Neural crest cell (in vitro differentiated cells): Measurements from ENCODE around the gene TUBB2B.

DNA sequence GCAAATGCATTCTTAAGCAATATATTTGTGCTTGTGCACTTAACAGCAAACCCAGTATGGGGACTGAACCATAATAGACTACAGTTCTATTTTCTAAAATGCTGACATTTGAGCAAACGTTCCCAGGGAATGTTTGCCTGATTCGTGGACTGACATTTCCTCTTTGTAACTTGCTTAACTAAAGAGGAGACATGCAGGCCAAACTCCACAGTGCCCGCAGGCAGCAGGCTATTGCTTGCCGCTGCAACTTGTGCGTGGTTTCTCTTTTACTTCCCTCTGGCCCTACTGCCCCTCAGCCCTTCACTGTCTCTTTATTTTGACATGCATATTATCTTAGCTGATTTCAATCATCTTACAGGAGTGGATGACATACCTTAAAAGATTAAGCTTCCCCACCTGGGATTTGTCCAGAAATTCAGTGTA is 141.5 kb downstream of the GMDS start:
- PRO-cap = no peak

GRCh38 chr6:2259090-2259433 is 13.7 kb upstream of the GMDS start:
- PRO-cap = no peak

GRCh38 chr6:2299081-2300035 is 54.0 kb upstream of the GMDS start:
- PRO-cap = no peak

GRCh38 chr6:2365854-2366565 is 120.6 kb upstream of the GMDS start:
- PRO-cap = no peak

GRCh38 chr6:2377848-2378372 is 132.5 kb upstream of the GMDS start:
- PRO-cap = no peak

- PRO-cap = no peak
These were observed 67.9 kb downstream of the MYLK4 start for GRCh38 chr6:2682804-2683328.

- PRO-cap = no peak
These were observed 11.3 kb upstream of the SERPINB1 start for GRCh38 chr6:2853071-2853352.

- PRO-cap = no peak
These were observed 24.5 kb upstream of the SERPINB1 start for GRCh38 chr6:2865983-2866815.

DNA sequence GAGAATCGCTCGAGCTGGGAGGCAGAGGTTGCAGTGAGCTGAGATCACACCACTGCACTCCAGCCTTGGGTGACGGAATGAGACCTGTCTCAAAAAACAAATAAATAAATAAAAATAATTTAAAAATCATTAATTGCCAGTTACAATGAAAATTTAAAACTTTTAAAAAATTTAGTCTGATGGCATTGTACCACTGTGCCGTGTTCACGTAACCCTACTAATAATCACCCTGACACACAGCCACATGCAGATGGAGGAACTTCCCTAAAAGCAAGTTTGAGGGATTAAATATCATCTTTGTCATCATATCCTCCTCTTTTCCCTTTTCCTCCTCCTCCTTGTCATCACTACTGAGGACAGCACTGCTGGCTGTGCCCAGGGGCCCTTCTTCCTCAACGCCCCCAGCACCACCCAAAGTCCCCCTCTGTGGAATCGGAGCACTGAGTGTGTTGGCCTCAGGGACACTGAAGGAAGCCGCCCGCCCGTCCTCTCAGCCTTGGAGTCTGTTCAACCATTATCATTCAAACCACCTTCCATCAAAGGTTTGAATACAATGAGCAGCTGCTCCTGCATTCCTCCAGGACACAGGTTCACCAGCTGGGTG is 23.0 kb downstream of the NQO2 start:
- PRO-cap = no peak

DNA sequence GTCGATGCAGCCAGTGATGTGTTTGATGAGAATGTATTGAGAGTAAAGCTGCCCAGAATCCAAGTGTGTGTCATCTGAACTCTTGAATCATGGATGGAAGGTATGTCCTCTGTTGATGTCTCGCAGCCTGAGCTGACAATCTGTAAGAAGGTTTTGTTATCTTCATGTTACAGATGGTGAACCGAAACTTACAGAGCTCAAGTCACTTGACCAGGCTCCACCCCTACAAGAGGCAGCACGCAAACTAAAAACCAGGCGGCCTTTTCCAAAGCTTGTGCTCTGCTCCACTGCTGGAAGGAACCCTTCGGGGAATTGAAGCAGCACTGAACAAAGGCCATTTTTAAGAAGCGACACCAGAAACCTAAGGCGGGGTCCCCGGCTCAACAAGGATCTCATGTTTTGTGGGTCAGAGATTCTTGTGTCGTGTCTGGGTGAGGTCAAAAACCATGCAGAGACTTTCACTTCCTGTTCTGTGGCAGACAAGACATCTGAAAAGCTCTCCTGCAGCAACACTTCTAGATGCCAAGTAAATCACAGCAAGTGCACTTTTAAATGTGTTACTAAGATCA is 27.2 kb downstream of the NQO2 start:
- PRO-cap = no peak

- PRO-cap = unidirectional peak, minus-strand start at chr6:3166267; unidirectional peak, minus-strand start at chr6:3166430
These were observed 8.9 kb upstream of the TUBB2A start for GRCh38 chr6:3165965-3166890.

- PRO-cap = bidirectional peak, plus-strand start at chr6:3227943, minus-strand start at chr6:3227653
These were observed at the start of gene TUBB2B for GRCh38 chr6:3227477-3228220. Gene TUBB2B, minus strand, starts transcription at chr6:3227653.

GRCh38 chr6:3291771-3292416 is 33.1 kb downstream of the PSMG4 start:
- PRO-cap = no peak

- PRO-cap = no peak
These were observed 87.2 kb downstream of the PSMG4 start for GRCh38 chr6:3345744-3346530.

GRCh38 chr6:3347915-3348628 is 89.3 kb downstream of the PSMG4 start:
- PRO-cap = no peak

DNA sequence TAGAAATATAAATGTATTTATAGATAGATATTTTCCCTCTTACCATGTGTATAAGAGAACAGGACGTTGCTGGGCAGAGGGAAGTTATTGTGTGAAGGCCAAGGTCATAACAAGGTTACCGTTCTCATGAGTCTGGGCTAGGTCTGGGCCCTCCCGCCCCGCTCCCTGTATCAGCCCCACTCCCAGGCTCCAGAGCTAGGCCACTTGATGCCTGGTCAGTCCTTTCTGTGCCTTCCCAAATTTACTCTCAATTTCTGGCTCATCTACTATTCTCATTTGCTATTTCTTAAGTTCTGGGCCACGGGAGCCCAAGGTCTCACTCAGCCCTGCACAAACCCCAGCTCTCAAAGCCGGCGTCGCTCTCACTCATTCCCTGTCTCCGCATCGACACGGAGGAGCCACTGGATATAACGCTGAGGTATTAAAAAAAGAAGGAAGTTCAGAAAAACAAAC is 96.7 kb downstream of the PSMG4 start:
- PRO-cap = bidirectional peak, plus-strand start at position 369 of the sequence, minus-strand start at position 352 of the sequence

DNA sequence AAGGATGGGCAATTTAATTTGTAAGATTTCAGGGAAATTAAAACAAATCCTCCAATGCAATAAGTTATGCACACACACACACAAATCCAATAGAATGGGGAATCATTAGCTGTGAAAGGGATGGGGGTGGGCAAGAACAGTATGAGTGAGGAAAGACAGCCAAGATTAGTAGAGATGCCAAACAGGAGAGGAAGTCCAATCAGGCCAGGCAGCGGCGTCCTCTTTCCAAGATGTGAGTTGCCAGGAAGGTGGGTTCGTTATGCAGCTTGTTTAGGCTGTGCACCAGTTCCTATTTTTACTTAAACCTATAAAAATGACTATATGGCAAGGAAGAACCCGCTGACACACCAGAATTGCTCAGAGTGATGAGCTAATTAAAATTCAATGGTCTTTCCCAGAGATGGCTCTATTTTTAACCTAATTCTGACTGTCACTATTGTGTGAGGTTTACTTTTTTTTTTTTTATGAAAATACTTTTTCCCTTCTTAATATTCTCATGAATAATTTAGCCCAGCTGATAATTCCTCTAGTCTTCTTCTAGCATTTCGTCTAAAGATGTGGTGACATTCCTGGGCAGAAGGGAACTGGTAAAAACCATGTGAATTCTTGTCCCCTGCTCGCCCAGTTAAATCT is 88.1 kb downstream of the SLC22A23 start:
- PRO-cap = no peak

DNA sequence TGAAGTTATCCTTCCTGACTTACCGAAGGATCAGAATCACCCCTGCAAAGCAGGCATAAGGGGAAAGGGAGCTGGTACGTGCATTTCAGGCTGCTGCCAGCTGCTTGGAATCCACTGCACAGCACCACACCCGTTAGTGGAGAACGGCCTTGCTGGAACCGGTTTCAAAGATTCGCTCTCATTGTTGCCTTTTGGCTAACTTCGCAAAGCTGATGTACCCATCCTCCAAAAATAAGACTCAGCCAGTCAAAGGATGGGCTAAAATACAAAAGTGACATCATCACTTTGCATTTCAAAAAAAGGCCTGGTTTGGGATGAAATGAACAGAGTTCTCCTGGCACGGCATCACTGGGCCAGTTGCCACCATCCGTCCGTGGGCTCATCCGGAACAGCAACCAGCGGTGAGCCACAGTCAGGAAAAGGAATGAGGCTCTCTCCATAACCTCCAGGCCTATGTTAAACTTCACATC is 67.1 kb downstream of the SLC22A23 start:
- PRO-cap = no peak

DNA sequence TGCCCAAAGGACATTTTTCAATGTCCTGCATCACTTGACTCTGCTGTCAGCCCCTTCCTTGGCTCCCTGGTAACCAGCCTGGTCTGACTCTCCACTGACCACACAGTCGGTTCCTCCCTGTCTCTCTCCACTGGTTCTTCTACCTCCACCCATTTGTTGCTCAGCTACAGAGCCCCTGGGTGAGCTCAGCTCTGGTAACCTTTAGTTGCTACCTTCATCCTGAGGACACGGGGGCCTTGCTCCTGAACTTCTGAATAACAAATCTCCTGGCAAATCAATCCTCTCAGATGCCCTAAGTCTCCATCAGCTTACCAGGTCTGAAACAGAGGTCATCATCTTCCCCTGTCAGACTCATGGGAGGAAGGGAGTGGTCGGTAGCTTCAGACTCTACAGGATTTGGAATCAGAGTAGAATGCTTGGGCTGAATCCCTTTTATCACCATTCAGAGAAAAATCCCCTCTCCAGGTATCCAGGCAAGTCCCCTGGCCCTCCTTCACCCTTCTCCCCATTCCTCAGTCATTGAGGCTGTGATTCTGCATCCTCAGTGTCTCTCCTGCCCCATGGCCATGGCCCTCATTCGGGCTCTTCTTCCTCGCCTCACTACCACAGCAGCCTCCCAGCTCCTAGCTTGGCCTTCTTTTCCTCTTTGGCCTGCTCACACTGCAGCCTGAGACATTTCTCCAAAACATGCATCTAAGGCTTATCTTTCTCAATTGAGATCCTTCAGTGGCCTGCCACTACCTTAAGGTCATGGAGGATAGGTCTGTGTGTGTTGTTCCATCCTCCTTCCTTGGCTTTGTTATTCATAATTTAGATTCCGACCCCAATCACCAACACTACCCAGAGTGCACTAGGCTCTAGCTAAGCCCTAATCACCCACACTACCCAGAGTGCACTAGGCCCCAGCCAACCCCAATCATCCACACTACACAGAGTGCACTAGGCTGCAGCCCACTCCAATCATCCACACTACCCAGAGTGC is 55.0 kb downstream of the SLC22A23 start:
- PRO-cap = no peak

DNA sequence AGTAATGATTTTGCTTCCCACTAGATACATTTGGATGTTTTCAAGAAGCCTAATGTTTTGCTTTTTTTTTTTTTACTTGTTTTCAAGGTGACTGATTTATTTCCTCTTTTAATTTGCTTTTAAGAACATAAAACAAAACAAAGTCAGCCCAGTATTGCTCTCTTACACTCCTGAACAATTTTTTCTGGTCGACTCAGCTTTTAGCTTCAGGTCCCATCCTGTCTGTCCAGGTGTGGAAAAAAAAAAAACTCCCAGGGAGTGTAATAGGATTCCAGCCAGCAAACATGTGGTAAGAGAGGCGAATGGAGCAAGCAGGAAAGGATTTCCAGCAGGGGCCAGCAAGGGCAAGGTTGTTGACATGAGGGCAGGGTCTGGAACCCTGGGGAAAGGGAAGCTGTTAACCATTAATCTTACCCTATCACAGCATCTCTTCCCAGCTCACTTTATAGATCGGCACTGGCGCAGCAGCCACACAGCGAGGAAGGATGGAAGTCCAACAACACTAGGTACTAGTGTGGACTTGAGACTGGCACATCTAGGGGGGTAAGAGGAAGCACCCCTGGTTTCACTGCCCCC is 53.6 kb downstream of the SLC22A23 start:
- PRO-cap = no peak